Hair follicular keratinocyte (primary cell): ENCODE measurements around a stretch of chr17.

DNA sequence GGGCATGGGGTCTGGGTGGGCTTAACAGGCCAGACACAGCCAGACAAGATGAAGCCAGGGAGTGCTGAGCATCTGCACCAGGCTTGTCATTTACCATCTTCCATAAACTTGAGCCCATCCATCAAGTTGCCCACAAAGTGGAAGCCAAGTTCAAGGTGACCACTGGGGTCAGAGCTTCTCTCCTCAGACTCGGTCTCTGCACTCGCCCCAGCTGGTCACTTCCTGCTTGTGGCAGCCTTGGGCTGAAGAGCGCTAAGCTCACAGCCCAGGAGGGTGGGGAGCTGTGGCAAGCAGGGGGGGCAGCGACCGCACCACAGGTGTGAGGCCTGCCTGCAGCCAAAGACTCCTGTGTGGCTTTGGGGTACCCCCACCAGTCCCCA, 2.9 kb downstream of the CSF3 start:
- RAMPAGE, long total RNA = no peak

DNA sequence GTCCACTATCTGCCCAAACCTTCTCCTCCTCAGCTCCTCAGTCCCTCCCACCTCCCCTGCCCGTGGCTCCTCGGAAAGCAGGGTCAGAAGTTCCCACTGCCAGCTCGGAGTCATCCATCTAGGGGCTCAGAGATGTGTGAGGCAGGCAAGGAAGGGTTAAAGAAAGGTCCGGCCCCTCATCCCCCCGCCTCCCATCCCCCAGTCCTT, 3.2 kb downstream of the CSF3 start:
- RAMPAGE, long total RNA = no peak

DNA sequence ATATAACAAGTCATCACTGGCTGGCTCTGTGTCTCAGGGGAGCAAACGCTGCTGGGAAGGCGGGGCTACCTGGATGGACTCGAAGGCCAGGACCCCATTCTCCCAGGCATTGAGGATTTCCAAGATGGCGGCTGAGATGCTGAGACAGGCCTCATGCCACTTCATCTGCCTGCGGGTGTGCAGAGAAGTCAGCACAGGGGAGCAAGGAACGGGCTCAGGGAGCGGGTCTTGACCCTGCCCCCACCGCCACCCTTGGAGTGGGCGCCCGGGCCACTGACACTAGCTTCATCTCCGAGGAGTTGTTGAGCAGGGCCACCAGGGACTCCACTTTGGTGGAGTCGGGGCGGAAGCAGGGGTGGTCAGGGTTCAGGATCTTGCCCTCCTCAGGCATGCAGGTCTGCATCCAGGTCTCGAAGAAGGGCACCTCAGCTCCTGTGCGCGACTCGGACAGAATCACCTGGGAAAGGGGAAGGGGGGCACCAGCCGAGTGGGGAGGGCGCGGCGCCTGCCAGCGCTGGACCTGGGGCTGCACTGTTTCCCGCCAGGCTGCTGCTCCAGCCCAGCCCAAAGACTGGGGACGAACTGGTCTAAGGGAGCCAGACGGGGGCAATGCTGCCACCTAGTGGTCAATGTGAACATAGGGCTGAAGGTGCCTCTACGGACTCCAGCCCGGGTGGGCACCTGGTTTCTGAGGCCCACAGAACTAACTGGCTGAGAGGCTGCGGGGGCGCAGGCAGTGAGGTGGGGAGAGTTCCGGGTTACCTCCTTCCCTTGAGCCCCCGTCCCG, 11.5 kb downstream of the CSF3 start:
- RAMPAGE, long total RNA = no peak

DNA sequence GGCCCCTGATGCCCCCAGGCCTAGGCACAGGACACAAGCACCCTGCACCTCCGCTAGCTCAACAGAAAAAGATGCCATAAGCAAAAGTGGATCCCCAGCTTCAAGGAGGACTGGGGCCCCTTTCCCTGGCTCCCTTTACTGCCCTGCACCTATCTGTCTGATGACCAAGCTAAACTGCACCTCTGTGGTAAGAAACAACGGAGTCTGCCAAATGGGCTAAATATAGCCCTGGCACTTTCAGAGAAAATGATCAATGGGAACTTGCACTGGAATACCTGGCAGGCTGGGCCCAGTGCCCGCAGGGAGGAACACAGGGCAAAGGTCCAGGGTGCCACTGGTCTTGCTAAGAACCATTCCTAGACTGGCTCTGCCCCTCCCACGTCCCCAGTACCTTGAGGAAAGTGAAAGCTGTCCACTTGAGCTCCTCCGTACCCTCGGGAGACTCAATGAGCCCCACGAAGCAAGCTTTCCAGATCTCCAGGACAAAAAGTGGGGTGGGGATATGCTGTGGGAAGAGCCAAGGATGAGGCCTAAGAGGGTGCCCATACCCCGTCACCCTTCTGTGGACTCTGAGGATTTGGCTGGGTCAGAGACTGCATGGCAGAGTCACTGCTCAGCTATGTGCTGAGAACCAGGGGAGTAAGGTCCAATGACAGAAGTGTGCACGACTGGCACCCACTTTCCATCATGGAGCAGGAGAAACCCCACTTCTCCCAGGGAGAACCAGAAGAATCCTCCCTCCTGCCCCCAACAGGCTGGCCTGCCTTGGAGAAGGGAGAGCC, 17.2 kb downstream of the CSF3 start:
- RAMPAGE, long total RNA = no peak

- RAMPAGE, long total RNA = no peak
These were observed 1.3 kb downstream of the THRA start for GRCh38 chr17:40063895-40064682.

GRCh38 chr17:40070831-40071330, 8.1 kb downstream of the THRA start:
- RAMPAGE, long total RNA = no peak

DNA sequence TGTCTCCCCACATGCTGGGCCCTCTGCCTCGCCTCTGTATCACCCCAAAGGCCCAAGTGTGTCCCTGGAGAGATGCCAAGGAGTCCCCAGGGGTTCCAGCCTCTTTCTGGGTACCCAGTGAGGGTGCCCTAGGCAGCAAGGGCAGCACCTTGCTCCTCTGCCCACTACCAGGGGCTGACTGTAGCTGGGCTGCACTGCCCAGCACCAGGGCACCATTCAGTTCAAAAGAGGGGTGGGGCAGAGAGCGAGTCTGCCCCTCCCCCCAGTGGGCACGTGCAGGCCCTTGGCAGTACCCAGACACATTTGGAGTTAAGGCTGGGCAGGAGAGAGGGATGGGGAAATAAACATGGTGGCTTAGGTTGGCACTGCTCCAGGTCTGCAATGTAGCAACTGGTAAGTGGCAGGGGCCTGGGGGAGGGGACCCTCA, 9.0 kb downstream of the THRA start:
- RAMPAGE, long total RNA = no peak

- RAMPAGE, long total RNA = no peak
These were observed 5.3 kb downstream of the NR1D1 start for GRCh38 chr17:40094658-40095820.

DNA sequence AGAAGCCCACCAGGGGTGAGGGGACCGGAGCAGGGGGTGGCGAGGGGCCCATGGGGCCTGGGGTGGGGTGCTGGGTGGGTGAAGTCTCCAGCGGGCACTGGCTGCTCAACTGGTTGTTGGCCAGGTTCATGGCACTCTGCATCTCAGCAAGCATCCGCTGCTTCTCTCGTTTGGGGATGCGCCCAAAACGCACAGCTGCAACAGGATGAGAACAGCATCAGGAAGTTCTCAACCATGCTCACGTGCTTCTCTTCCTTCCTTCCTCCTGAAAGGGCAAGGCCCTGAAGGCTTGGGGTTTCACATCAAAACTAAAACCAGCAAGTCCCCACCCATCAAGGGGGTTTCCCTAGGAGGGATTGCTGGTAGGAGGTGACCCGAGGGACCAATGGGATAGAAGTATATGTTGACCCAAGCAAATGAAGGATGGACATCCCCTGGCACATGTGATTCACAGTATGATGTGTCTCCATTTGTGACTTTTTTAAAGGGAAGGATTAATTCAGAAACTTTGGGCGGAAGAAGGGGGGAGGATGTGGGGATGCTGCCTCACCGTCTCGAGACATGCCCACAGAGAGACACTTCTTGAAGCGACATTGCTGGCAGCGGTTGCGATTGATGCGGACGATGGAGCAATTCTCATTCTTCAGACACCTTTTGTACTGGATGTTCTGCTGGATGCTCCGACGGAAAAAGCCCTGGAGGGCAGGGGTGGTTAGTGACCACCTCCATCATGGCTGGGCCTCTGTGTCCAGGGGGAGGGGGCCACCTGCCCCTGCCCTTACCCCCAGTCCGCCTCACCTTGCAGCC, 4.3 kb downstream of the NR1D1 start:
- RAMPAGE, long total RNA = no peak

GRCh38 chr17:40101053-40101573, 724 bp upstream of the NR1D1 start:
- RAMPAGE, long total RNA = no peak

DNA sequence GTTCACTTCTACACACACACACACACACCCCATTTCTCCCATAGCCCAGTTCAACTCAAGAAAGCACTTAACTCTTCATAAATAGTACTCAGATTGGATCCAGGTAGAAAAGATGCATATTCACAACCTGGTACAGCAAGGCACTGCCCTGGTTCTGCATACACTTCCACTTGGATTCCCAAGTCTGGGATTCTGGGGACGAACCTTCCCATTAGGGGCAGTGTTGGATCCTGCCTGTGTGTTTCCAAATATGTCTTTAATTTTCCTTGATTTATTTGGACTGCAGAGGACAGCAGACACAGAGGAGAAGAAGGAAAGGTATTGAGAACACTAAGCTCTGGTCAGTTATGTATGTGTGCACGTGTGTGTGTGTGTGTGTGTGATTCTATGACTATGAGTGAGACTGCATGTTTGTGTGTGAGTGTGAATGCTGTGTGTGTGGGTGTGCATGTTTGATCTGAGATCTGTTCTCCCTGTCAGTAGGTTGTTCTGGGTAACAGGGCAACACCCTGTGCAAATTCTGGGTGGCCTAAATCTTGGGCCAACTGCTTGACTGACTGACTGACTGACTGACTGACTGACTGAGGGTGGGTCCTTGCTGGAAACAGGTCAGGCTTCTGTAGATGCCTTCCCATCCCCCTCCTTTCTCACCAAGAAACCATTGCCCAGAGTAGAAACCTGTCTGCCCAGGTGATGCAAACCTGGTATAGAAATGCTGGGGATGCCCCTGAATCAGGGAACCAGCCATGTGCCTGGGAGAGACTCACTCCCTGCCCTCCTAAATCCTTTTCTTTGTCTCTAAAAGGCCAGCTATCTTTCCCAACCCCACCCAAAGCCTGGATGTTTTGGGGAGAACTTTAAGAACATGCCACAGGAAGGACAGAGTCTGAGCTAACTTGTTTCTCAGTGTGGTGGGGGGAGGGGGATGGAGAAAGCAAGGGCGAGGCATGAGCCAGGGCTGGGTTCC, 4.2 kb upstream of the NR1D1 start:
- RAMPAGE, long total RNA = no peak

- RAMPAGE, long total RNA = no peak
These were observed 2.1 kb downstream of the MSL1 start for GRCh38 chr17:40123988-40124218.

DNA sequence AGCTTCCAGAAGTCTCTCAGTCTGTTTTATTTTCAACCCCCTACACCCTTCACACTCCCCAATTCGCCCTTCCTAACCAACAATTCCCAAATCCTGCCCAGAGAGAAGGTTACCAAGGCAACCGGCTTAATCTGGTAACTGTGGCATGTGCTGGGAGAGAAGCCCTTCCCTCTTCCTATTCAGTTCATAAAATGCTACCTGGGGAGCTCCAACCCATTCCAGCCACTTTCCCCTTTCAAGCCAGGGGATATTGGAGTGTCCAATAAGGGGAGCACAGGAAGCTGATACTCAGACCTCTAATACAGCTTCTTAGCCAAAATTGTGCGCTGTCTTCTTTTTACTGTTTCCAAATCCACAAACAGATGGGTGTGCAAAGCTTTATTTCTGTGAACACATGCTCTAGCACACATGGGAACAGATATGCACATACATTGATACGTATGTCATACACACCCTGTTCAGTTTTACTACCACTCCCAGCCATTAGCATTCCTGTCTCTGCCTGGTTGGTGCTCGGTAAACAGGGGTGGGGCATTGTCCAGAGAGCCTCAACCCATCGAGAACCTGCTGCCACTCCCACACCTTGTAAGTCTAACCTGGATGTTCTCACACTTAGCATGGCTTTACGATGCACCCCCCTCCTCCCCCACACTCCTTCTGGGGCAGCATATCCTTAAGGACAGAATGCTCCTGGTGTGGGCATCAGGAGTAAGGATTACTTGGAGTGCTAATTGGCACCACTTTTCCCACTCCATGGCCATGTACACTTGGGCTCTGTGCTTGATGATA, 1.1 kb upstream of the RAPGEFL1 start:
- RAMPAGE, long total RNA = no peak

GRCh38 chr17:40281571-40282332, 5.9 kb upstream of the CDC6 start:
- RAMPAGE, long total RNA = no peak

DNA sequence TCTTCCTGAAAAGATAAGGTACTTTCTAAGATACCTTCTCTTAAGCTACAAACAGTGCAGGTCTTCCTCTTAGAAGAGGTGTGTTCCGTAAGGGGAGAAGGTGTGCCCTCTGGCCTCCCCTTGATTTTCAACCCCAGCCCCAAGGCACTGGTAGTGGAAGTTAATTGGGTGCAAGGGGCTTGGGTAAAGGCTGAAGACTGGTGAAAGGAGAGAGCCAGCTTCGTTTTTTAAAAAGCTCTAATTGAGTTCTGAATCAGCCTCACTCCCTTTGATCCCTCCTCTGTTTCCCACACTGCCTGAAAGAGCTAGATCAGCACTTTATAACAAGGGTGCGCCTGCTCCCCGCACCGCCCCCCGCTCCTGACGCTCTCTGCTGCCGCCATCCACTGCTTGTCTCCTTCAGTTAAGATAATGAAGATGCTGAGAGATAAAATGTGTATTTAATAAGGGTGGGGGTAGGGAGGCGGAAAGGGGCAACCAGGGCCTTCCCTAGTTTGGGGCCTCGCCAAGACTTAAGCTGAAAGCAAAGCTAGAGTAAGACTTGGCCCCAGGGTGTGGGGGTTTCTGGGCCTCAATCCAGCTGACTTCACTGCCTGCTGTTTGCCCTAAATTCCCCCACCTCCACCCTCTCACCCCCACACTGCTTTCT, 2.1 kb upstream of the RARA start:
- RAMPAGE, long total RNA = no peak

- RAMPAGE, long total RNA = no peak
These were observed 5.7 kb downstream of the RARA start for GRCh38 chr17:40314567-40315145.

GRCh38 chr17:40338008-40338207, 26.6 kb downstream of the GJD3 start:
- RAMPAGE, long total RNA = no peak

GRCh38 chr17:40341881-40342772, 22.4 kb downstream of the GJD3 start:
- RAMPAGE, long total RNA = no peak

DNA sequence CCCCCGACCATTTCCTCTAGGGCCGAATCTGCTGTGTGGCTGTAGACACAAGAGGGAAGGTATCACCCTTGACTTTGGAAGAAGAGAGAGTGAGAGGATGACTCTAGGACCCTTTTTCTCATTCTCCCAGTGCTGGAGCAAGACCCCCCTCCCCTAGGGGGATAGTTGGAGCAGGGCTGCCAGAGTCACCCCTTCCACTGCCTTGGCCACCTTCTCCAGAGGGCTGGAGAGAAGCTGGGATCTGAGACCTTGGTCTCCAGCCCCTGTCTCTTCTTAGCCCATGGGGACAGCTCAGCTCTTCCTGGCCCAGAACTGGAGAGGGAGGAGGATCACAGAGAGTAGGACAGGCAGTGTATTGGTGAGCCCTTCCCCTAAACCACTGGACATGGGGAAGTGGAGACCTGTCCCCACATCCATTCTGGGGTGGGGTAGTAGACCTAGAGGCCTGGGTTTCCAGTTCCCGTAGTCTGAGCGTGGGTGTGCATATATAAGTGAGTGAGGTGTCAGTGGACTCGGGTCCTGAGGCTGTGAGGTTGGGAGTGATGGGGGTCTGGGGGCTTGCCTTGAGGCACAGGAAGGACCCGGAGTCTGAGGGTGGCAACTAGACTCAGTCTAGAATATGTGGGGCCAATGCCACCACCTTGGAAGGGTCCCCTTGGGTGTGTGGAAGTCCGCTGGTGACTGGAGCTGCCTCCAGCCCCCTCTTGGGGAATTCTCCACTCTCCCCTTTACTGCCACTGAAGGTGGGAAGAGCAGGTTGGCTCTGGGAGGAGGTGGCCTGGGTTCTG, 20.1 kb downstream of the GJD3 start:
- RAMPAGE, long total RNA = no peak

- RAMPAGE, long total RNA = no peak
These were observed 2.0 kb downstream of the GJD3 start for GRCh38 chr17:40362377-40363138.